Smooth muscle cell (in vitro differentiated cells): ENCODE data around the genes CSNK2B, HSPA1A, EHMT2, AGPAT1, RNF5 and HLA-DRB5.

DNA sequence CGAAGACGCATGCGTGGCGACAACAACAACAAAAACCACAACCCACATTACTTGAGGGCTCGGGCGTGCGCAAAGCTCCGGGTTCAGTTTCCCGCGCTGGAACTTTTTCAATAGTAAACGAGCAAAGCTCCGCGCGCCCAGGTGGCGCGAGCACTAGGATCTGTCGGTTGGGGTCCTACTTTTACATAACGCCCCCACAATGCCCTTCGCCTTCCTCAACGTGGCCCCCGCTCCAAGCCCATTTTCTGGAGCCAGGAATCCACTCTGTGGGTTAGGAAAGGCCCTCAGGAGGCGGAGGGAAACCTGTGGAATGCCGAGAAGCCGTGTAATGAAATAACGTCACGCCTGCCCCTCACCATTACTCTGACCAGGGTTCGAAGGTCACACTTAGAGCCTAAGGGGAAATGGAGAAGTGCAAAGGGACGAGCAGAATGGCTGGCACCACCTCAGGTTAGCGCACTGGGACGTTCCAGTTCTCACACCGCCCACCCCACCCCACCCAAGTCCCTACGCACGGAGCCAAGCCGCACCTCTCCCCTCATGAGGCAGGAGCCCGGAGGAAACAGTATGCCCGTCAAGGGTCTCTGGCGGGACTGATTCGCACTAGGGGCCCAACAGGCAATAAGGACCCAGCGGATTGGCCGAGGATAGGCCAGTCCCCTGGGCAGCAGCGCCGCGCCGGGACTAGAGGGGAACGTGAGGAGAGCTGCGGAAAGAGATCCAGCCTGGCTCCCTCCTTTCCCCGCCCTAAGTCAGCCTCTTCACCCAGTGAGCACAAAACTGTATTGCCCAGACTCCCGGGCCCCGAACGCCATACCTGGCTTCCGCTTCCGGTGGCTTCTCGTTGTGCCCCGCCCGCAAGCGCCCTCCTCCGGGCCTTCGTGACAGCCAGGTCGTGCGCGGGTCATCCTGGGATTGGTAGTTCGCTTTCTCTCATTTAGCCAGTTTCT is 522 bp upstream of the GPANK1 start:
- RAMPAGE, long total RNA = start-site peak on the minus strand centred at position 803 of the sequence, 98 bp wide, 13 and 64 reads in 2 replicates

DNA sequence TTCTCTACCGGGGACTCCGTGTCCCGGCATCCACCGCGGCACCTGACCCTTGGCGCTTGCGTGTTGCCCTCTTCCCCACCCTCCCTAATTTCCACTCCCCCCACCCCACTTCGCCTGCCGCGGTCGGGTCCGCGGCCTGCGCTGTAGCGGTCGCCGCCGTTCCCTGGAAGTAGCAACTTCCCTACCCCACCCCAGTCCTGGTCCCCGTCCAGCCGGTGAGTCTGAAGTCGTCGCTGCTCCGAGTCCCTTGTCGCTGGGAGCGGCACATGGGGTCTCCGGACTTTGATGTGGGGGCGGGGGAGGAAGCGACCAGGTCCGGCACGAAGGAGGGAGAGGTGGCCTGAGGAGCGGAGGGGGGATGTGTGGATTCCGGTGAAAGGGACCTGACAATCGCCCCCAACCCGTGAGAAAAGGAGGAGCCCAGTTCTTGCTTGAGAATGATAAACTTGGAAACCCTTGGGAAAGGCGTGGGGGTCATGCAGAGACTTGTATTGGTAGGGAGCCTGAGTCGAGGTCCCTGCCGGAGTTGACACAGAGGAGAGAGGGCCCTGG is at the start of gene CSNK2B:
TSS of gene CSNK2B (plus strand) at position 87 of the 552 bp plus-strand sequence.
- RAMPAGE, long total RNA = start-site peak on the plus strand centred at position 119 of the sequence, 58 bp wide, 1,781 and 810 reads in 2 replicates

DNA sequence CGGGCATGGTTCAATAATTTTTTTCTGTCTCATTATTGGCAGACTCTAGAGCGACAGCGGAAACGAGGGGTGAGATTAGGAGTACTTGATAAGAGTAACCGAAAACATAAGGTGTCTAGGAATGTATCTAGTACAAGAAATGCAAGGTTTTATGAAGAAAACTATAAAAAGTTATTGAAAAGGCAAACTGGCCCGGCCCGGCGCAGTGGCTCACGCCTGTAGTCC is 303 bp upstream of the ABHD16A start:
- RAMPAGE, long total RNA = no peak

DNA sequence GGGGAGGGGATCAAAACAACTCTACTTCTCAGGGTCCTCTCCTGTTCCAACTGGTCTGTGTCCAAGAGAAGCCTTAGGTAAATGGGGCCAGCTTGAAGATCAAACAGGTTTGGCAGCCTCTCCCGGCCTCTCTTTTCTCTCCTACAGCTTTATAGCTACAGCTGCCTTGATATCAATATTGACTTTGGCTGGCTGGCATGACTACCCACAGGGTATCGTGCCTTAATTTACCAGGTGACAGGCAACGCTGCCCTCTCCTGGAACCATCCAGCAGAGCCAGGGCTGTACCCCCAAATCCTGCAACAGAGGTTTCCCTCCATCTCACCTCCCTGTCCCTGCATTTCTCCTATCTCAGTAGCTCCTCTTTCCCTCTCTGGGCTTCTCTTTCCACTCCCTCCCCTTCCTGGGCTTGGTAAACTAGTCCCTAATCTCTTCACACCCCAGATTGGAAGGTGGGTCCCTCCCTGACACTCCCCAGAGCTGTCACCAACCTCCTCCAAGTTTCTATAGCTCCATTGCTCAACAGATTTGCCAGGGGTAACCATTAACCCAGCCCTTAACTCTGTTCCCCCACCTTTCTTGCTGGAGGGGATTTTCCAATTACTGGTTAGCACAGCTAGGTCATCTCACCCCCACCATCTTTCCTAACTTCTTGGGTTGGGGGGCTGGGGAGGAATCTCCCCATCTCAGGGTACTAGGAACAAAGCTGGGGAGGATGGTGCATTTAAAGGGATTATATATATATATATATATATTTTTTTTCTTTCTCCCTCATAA is 1.3 kb upstream of the MSH5 start:
- RAMPAGE, long total RNA = no peak

DNA sequence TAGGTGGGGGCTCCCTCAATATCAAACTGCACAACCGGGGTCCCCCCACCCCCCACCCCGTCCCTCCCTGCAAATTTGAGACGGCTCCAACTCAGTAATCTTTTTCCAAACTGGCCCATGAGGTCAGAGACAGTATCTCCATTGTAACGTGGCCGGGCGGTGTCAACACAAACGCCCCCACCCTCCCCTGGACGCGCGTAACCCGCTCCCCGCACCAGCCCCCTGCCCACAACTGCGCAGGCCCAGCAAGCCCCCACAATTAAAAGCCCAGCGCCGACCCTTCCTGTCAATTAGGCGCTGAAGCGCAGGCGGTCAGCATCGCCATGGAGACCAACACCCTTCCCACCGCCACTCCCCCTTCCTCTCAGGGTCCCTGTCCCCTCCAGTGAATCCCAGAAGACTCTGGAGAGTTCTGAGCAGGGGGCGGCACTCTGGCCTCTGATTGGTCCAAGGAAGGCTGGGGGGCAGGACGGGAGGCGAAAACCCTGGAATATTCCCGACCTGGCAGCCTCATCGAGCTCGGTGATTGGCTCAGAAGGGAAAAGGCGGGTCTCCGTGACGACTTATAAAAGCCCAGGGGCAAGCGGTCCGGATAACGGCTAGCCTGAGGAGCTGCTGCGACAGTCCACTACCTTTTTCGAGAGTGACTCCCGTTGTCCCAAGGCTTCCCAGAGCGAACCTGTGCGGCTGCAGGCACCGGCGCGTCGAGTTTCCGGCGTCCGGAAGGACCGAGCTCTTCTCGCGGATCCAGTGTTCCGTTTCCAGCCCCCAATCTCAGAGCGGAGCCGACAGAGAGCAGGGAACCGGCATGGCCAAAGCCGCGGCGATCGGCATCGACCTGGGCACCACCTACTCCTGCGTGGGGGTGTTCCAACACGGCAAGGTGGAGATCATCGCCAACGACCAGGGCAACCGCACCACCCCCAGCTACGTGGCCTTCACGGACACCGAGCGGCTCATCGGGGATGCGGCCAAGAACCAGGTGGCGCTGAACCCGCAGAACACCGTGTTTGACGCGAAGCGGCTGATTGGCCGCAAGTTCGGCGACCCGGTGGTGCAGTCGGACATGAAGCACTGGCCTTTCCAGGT is at the start of gene HSPA1A:
TSS of gene HSPA1A (plus strand) at position 595 of the 1,089 bp plus-strand sequence.
- RAMPAGE, long total RNA = no peak

GRCh38 chr6:31897477-31897909 is at the start of gene EHMT2:
TSS of gene EHMT2 (minus strand) at chr6:31897698.
- RAMPAGE, long total RNA = no peak

DNA sequence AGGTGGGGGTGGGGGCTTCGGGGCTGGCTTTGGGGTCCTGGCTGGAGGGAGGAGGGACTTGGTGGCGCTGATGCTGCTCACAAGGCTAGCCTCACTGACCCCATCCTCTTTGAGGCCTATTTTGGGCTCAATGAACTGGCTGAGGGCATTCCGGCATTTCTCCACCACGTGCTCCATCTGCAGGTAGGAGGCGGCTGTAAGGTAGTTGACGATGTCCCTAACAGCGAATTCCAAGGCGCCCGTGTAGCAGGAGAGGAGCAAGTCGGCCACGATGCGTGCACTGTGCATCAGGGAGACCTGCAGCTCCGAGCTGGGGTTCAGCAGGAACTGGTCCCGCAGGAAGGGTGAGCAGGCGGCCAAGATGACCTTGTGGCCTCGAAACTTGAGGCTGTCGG is 1.1 kb downstream of the ZBTB12 start:
- RAMPAGE, long total RNA = no peak

GRCh38 chr6:31970521-31970931 is 1.4 kb downstream of the DXO start:
- RAMPAGE, long total RNA = no peak

- RAMPAGE, long total RNA = no peak
Observed at GRCh38 chr6:32082721-32083602, 26.2 kb downstream of the TNXB start.

DNA sequence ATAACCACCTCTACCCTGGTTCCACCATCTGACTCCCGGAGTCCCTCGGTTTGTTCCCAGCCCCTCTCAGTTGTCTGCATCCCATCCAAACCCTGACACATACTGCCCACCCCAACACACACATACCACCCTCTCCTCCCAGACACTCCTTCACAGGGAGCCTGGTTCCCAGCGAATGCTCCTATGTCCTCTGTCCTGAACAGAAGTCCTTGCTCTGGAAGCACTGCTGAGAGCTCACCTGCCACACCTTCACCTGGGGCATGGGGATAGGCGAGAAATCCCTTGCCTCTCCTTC is 333 bp downstream of the TNXB start:
- RAMPAGE, long total RNA = no peak

DNA sequence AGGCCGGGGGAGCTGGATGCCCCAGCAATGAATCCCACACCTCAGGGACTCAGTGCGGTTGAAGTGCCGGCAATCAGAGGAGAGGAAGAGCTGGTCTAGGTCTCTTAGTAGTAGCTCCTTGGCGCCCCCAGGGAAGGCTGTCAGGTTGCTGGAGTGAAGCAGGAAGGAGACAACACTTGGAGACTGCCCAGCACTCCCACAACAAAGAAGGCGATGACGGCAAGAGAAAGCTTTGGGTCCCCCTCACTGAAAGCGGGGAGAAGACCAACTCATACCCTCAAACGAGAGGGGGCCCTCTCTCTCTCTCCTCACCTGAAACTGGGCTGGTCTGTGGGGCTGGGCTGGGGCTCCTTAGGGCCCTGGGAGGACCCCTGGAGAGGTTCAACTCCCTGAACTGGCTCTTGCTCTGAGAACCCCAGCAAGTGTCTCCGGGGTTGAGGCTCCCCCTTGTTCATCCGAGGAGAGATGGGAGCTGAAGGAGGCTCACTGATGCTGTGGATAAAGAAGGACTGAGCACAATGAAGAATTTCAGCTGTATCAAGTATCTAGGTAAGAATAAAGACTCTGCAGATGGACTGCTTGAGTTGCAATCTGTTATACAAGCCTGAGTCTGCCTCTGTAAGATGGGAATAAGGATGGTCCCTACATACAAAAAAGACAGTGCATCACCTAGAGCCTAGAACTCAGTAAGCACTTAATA is 8.6 kb upstream of the TNXB start:
- RAMPAGE, long total RNA = no peak

DNA sequence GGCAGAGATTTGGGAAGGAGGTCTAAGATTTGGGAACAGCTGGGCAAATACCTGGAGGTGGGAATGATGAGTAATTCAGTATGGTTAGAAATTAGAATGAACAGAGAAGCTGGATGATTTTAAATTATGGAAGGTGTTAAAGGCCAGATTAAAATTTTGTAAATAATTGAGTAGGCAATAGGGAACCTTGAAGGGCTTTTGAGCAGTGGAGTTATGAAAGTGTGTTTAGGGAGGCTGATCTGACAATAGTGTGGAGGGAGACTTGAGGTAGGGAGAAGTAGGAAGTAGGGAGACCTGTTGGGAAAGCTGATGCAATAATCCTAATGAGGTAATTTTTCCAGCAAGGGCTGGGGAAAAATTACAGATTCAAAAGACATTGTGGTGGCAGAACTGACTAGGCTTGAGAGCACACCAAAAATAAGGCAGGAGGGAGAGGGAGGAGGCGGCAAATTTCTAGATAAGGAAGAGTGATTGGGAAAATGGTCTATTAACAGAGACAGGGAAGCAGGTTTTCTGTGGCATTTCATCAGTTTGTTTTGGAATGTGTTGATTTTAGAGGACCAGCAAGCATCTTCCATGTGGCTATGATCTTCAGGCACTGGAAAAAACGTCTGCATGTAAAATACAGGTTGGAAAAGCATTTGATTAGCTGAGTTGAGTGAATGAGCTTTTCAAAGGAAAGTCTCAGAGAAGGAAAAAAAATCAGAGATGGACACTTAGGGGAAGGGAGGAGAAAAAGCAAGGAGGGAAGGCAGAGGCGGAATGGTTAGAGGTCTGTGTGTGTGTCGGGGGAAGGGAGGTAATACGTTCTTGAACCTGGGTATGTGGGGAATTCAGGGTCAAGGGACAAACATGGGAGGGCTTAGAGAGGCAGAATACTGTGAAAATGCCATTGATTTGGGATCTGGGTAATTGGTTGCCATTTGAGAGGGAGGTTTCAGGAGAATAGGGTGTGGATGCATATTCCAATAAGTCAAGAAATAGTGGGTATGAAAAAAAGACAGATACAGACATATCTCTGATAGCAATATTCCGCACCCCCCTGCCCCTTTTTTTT is 5.3 kb downstream of the PRRT1 start:
- RAMPAGE, long total RNA = no peak

DNA sequence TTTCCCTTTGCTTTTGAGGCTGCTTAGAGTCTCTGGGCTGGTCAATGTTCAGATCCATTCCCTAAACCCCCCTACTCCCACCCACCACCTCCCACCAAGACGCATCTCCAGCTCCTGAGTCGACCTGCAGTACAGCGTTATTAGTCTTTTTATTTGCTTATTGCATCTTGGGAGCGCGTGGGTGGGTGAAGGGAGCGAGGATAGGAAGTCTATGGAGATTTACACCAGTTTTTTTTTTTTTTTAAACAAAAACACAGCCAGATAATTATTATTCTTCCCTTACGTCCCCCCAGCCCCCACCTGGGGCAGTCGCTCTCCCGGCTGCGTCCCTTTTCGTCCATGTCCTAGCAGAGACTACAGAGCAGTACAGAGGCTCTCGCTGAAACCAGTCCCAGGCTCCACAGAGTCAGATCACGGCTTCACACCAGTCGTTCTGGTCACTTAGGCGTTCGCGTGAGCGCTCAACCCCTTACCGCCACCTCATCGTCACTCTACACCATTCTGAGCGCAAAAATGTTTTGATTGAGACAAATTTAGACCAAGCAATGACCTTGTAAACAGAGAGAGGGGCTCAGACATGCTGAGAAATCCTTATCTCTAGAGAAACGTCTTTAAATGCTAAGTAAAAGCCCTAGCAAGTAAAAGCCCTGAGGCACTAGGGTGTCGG is 1.1 kb upstream of the PRRT1 start:
- RAMPAGE, long total RNA = no peak

DNA sequence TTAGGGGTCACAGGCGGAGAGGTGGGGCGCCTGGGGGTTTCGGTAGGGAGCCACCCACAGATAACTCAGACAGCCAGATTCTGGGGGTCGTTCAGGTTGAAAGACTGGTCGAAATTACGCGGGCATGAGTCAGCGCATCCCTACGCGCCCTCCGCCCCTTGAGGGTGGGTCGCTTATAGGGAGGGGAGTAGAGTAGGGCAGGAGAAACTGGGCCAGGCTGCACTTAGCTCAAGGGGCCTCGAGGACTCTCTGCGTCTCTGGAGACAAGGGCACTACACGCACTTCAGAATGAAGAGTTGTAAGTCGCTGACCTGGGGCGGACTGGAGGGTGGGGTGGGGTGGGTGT is 629 bp upstream of the PPT2 start:
- RAMPAGE, long total RNA = no peak

DNA sequence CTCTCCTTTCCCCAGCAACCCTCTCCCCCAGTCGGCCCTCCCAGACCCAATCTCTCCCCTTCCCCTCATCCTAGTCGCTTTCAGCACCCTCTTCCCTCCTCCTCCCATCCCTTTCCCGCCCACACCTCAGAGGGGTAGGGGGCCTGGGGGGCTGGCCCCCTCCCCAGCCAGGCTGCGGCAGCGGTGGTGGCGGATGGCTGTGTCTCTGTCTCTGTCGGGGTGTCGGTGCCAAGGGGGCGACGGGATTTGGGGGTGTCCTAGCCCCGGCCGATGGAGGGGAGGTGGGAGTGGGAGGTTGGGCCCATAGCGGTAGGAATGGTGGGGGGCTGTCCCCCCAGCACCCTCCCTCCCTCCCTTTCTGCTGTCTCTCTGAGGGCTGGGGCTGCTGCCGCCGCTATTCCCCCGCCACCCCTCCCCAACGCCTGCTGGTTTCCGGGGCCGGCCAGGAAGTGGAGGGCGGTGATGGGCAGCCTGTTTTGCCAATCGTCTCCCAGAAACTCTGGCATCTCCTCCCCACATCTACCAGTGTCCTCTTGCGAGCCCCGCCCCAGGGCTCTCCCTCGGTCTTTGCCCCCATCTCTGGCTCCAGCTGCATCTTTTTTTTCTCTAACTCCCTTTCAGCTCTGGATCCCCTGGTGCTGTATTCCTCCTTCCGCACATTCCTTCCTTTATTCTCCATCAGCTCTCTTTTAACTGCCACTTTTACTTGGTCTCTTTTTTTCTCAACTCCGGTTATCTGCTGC is at the start of gene AGPAT1:
TSS of gene AGPAT1 (minus strand) at position 396 of the 743 bp plus-strand sequence.
- RAMPAGE, long total RNA = start-site peak on the minus strand centred at position 397 of the sequence, 56 bp wide, 65 and 73 reads in 2 replicates

GRCh38 chr6:32178342-32179137 is at the start of gene RNF5:
TSS of gene RNF5 (plus strand) at chr6:32178405.
- RAMPAGE, long total RNA = start-site peak on the plus strand at chr6:32178441-32178498, 184 and 56 reads in 2 replicates

- RAMPAGE, long total RNA = no peak
Observed at GRCh38 chr6:32244189-32244849, 20.5 kb upstream of the NOTCH4 start.

DNA sequence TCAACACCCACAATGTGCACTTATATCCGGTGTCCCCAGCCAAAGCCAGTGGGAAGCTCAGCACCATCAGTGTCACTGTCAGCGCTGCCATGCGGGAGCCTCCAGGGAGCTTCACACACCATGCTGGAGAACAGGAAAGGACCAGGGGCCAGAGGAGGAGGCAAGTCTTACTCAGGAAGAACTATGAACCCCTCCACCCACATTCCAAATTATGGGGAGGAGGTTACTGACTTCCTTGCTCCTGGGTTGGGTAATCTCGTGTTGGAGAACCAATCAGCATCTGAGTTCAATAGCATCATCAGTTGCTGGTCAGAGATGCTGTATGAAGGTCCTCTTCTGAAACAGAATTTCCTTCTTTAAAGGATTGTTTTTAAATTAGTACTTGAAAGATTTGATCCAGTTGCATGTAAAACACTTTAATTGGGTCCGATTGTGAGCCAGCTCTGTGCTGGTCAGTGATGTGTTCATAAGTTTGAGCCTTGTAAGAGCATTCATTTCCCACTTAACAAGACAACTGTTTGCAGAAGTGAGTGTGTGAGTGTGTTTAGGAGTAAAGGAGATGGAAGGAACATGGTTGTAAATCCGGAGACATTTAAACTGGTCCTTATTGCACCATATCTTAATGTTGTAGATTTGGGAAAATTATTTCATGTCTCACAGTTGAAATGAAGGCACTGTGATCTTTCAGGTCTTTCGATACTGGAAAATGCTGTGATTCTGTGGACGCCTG is 33.9 kb downstream of the HLA-DRA start:
- RAMPAGE, long total RNA = no peak

GRCh38 chr6:32529893-32530908 is at the start of gene HLA-DRB5:
TSS of gene HLA-DRB5 (minus strand) at chr6:32530287.
- RAMPAGE, long total RNA = no peak

GRCh38 chr6:32549903-32550210 is 19.8 kb upstream of the HLA-DRB5 start:
- RAMPAGE, long total RNA = no peak